ENCODE data around the genes INO80E, CORO1A, ZNF764, ZNF785 and FBRS.

DNA sequence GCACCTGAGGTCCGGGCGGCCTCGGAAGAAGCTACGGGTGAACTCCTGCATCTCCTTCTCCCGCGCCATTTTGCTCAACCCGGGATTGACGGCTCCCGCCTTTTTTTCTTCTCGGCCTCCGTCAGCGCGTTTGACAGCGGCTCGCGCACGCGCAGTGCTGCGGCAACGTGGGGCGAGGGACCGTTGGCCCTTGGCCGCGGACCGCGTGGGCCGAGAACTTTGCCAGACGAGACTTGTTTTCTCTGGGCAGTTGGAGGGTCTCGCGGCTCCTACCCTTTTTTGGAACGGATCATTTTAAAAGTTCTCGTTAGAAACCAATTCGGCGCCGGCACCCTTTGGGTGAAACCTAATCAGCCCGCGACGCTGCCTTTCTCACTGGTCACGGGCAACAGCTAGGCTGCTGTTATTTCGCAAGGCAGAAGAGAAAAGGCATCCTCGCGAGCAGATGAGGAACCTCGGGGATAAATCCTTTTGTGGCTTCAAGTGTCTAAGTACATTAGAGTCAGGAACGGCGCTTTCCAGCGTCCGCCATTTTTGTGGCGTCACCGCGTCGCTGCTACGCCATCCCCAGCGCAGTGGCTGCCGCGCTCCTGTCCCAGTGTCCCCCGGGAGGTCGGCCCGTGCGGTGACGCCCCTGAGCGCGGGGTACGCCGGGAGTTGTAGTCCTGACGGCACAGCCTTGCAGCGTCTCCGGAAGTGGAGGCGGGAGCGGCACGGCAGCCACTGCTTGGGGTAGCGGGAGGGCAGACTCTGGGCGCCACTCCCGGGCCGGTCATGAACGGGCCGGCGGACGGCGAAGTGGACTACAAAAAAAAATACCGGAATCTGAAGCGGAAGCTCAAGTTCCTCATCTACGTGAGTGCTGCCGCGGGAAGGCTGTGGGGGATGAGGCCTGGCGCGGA lies at the start of gene INO80E:
Gene INO80E, plus strand, starts transcription at position 705 of the 902 bp plus-strand sequence.
- RRBS: 2% methylated on average over 27 of the region's 86 CpGs

DNA sequence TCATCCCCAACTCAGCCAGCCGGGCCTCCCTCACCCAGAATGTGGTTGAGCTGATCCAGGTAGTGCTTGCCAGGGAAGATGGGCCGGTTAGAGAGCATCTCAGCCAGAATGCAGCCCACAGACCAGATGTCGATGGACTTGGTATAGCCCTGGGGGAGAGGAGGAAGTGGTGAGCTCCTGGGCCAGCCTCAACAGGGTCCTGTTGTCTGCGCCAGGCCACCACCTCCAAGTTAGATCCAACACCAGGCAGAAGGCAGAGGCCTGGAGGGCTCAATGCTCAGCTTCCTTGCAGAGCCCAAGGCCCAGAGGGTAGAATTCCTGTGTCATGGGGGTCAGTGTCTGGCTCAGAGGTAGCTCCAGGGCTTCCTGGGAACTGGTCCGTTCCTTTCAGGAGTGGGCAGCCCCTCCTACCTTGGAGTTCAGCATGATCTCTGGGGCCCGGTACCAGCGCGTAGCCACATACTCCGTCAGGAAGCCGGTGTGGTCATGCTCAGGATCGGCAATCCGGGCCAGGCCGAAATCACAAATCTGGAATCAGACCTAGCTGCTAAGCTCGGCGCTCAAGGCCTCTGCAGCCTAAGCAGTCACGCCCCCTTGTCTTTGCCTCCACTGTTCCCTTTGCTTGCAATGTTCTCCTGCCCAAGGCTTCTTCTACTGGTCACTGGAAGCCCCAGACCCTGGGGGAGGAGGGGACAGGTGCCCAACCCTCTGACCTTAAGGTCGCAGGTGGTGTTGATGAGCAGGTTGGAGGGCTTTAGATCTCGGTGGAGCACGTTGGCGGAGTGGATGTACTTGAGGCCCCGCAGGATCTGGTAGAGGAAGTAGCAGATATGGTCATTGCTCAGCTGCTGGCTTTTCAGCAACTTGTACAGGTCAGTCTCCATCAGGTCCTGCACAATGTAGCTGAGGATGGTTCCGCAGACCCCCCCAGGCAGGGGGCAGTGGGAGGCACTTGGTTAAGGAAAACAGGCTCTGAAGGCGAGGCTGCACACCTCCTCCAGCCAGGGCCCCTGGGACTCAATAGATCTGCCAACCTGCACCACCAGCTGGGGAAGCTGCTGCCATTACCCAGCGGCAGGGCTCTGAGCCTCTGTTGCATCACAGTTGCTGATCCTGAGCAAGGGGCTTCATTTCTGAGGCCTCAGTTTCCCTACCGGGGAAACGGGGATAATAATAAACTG lies 4.7 kb upstream of the GDPD3 start:
- RRBS: 93% methylated on average over 7 of the region's 26 CpGs

- RRBS: 2% methylated on average over 52 of the region's 96 CpGs
Observed at GRCh38 chr16:30182962-30183950, at the start of gene CORO1A. TSS of gene CORO1A (plus strand) at chr16:30183602.

- RRBS: no CpG with 5 or more reads among the region's 15 CpGs
Observed at GRCh38 chr16:30184380-30185091, 1.1 kb downstream of the CORO1A start.

- RRBS: no CpG with 5 or more reads among the region's 6 CpGs
Observed at GRCh38 chr16:30329688-30329938, 25.5 kb downstream of the CD2BP2 start.

- RRBS: no CpG with 5 or more reads among the region's 16 CpGs
Observed at GRCh38 chr16:30347524-30348146, 7.5 kb downstream of the CD2BP2 start.

- RRBS: no CpG with 5 or more reads among the region's 8 CpGs
Observed at GRCh38 chr16:30351974-30352609, 3.0 kb downstream of the CD2BP2 start.

DNA sequence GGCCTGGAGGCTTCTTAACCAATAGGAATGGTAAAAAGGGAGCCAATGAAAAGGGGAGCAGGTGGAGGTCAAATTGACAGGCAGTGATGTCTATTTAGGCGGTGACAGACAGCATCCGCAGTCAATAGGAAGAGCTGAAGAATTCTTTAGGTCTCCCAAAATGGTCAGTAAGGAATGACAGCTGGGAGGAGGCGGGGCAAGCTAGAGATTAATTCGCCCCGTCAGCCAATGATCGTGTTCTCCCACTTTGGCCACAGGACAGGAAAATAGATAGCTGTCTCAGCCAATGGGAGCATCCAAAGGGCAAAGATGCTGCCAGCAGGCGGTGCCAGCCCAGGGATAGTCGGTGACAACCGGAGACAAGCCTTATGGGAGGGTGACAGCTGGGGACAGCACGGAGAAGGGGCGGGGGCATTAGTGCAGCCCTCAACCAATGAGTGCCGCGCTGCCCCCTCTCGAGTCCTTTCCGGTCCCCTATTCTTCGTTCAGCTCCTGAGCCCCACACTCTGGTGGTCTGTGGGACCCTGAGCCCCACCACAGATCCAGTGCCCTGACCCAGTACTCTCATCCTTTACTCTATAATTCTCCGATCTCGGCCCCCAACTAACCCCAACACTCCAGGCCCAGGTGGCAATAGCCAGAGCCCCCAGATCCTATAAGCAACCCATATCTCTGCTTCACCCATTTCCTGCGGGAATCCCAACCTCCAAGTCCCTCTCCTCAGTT lies 711 bp upstream of the TBC1D10B start:
- RRBS: no CpG with 5 or more reads among the region's 19 CpGs

DNA sequence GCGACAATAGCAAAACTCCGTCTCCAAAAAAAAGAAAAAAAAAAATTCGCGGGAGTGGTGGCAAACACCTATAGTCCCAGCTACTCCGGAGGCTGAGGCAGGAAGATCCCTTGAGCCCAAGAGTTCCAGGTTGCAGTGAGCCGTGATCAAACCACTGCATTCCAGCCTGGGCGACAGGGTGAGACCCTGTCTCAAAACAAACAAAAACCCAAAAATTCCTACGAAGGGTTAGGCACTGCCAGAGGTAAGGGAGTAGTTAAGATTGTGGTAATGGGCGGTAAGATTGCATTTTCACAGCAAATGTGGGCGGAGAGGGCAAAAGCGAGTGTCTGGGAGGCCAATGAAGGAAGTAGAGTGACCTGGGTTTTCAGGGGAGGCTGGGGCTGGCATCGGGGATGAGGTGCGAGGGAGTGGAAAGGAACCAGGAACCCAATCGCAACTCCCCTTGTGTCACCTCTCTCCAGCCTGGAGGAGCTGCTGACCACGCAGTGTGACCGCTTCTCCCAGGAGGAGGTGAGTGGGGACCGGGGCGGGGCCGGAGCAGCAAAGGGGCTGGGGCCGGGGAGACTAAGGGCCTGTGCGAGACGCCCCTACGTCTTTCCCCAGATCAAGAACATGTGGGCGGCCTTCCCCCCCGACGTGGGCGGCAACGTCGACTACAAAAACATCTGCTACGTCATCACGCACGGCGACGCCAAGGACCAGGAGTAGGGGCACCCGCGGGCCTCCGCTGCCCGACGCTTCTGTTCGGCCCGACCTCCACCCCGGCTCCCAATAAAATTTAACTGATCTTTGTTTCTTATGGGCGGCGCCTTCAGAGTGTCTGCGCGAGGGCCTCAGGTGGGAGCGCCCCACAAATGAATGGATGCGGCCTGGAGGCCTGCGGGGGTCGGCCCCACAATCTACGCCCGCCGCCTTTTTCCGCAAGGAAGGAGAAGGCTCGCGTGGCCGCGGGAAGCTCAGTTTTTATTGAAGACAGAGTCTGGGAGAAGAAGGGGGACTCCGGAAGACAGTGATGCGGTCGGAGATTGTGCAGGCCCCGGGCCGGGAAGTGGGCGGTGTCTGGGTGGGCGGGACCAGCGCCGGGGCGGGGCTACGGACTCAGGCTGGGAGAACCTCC lies 2.9 kb downstream of the MYL11 start:
- RRBS: 2% methylated on average over 9 of the region's 69 CpGs

- RRBS: 2% methylated on average over 18 of the region's 23 CpGs
Observed at GRCh38 chr16:30395665-30395848, 337 bp downstream of the ZNF48 start.

GRCh38 chr16:30397978-30398512 lies 2.8 kb downstream of the ZNF48 start:
- RRBS: no CpG with 5 or more reads among the region's 28 CpGs

GRCh38 chr16:30557686-30558796 lies at the start of gene ZNF764:
TSS of gene ZNF764 (minus strand) at chr16:30558374.
- RRBS: 2% methylated on average over 16 of the region's 91 CpGs

DNA sequence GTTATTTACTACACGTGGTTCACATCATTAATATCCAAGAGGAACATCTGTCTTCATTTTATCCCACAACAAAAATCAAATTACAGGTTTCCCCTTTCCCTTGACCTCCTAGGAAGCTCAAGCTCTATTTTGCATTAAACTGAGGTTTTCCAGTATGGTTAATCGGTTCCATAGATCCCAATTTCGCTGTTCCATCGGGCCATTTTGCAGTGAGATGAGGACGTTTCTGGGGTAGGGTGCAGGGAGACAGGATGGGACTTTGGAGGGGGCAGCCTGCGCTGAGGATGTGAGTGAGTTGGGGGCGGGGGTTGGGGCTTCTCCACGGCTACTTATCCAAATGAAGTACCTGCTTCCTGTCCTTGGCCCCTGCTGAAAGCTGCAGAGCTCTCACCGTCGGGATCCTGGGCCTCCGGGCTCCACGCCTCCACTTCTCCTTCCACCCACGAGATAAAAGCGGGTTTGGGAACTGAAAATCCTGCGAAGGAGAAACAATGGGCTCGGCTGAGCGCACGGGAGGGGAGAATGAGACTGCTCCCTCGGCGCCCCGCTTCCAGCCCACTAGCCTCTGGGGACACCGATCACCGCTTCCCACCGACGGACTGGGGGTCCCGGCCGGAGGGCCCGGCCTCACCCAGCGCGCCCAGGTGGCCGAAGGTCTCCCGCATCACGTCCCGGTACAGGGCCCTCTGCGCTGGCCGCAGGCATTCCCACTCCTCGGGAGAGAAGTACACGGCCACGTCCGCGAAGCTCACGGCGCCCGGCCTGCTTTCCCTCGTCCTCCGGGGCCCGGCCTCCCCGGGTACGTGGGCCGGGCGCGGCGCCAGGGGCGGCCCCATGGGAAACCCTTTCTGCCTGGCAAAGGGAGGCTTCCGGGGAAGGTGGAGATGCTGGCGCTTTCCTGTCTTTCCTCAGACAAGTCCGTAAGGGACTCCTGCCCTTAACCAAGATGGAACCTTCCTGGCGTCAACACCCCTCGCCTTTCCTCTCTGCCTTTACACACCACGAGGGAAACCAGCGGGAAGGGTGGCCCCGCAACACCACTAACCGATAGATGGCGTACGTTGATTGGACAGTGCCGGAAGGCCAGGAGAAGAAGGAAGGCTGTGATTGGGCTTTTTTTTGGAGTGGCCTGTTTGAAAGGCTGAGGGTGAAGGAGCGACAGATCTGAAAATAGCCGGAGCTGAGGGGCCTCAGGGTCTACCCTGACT lies at the start of gene ZNF785:
Gene ZNF785, minus strand, starts transcription at position 922 of the 1,208 bp plus-strand sequence.
- RRBS: 97% methylated on average over 1 of the region's 68 CpGs

DNA sequence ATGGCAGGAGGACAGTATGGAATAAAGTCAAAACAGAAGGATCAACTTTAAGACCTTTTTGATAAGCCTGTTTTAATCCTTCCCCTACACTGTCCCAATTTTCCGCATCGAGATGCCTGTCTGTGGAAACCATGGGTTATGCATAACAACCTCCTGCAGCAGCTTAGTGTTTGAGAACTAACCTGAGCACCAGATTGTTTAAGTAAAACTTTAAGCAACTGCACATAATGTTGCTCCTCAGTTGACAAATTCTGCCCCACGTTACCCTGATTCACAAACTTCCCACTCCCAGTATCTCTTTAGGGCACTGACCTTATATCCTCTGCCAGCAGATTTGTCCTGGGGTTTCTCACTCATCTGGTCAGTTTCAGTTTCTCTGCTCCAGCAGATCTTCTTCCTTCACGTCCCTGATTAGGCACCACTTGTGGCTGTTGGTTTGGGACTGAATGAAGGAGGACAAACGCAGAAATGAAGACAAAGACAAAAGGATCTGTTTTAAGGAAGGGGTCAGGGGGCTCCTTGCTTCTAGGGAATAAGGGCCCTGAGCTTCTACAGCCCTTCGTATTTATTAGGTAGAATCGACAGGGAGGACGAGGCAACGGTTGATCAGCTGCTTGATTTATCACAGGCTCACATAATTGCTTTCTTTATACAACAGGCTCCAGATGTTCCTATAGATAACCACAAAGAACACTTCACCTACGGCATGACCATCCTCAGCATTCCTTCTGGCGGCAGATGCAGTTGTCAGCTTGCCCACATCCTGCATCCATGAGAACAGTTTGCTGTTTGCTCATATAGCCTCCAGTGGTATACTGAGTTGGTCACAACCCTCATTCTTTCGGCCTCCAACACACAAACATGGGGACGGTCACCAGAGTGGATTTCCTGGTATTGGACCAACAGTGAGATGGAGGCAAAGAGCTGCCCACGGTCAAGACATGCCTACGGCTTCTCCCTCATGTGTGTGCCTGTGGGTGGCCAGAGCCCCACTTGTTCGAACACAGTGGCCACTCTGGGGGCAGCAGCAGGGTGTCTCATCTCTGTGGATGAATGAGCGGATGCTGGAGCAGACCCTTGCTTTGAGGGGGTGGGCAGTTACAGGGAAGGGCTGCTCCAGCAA lies 13.6 kb upstream of the ZNF689 start:
- RRBS: no CpG with 5 or more reads among the region's 17 CpGs

DNA sequence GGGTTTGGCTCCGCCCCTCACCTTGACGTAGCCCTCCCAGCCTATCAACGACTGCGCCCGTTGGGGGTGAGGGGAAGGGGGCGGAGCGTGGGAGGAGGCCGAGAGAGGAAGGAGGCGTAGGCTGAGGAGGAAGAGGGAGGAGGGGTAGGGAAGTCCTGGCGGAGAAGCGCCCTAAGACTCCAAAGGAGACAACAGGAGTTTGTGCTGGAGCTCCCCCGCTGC lies at the start of gene FBRS:
Gene FBRS, plus strand, starts transcription at position 101 of the 222 bp plus-strand sequence.
- RRBS: no CpG with 5 or more reads among the region's 12 CpGs

DNA sequence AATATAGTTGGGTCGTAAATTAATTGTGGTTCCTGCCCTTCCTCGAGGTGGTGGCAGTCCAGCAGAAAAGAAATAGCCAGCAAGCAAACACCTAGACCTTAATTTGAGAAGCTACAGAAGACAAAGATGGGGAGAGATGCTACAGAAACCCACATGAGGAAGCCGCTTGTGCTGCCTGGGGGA lies 2.3 kb downstream of the FBRS start:
- RRBS: no CpG with 5 or more reads among the region's 3 CpGs

DNA sequence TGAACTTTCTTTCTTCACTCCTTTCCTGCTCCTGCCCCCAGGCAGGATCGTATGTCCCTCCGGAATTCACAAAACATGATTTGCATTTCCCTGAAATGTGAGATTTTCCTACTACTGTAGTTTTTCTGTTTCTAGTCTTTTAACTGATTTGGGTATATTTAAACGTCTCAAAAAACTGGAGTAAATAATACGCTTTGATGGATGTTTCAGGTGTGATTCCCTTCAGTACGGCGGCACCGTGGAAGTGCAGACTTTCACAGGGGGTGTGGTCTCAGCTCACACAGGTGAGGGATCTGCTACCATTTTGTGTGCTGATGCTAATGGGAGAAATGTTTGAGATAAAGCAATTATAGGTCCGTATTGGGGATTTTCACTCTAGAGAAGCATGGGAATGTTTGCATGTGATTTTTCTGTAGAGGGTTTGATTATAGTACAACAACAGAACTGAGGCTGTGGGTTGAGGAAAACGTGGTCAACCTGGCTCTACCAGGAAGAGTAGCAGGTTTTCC lies 781 bp downstream of the SRCAP start:
- RRBS: no CpG with 5 or more reads among the region's 9 CpGs

DNA sequence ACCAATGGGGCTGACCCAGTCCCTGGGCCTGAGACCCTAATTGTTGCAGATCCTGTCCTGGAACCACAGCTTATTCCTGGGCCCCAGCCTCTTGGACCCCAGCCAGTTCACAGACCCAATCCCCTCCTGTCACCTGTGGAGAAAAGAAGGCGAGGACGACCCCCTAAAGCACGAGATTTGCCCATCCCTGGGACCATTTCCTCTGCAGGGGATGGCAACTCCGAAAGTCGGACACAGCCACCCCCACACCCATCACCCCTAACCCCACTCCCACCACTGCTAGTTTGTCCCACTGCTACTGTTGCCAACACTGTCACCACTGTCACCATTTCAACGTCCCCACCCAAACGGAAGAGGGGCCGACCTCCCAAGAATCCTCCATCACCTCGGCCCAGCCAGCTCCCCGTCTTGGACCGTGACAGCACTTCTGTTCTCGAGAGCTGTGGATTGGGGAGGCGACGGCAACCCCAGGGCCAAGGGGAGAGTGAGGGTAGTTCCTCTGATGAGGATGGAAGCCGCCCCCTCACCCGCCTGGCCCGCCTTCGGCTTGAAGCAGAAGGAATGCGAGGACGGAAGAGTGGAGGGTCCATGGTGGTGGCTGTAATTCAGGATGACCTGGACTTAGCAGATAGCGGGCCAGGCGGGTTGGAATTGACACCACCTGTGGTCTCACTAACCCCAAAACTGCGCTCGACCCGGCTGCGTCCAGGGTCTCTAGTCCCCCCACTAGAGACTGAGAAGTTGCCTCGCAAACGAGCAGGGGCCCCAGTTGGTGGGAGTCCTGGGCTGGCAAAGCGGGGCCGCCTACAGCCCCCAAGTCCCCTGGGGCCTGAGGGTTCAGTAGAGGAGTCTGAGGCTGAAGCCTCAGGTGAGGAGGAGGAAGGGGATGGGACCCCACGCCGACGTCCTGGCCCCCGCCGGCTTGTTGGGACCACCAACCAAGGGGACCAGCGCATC lies 1.5 kb upstream of the TMEM265 start:
- RRBS: no CpG with 5 or more reads among the region's 36 CpGs

DNA sequence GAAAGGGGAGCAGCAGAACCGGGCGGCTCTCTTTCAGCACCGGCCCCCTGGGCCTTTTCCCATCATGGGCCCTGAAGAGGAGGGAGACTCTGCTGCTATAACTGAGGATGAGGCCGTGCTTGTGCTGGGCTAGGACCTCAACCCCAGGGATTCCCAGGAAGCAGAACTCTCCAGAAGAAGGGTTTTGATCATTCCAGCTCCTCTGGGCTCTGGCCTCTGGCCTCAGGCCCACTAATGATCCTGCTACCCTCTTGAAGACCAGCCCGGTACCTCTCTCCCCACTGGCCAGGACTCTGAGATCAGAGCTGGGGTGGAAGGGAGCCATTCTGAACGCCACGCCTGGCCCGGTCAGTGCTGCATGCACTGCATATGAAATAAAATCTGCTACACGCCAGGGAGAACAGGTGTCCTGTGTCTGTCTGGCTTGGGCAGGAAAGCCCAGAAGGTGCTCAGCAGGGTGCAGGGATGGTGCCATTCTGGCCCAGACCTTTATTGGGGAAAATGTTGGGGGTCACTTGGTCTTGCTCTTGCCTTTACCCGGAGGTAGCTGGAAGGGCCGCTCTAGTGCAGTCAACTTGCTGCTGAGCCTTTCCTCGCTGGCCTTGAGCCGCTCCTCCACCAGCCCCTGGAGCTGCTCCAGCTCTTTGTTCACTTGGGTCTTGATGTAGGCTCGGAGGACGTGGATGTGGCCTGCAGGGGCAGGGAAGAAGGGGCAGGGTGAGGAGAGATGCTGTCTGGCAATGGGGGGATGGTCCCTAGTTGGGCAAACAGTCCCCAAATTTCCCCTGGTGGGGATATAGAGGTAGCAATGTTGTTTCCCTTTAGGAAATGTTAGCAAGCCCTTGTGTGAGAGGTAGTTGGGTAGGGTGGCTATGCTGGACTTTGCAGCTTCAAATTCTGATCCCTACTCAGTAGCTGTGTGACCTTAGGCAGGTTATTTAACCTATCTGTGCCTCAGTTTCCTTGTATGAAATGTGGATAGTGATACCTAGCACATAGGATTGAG lies 4.6 kb downstream of the CFAP119 start:
- RRBS: 96% methylated on average over 4 of the region's 15 CpGs

Data from Jurkat, Clone E6-1 (cell line).